Measurements from ENCODE around the gene SP6.

DNA sequence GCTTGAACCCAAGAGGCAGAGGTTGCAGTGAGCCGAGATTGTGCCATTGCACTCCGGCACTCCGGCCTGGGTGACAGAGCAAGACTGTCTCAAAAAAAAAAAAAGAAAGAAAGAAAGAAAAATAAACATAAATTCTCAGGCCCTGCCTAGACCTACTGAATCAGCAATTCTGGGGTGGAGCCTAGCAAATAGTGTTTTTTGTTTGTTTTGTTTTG, 1.6 kb downstream of the MRPL10 start:
- PRO-cap = no peak
- RAMPAGE, long total RNA = no peak

DNA sequence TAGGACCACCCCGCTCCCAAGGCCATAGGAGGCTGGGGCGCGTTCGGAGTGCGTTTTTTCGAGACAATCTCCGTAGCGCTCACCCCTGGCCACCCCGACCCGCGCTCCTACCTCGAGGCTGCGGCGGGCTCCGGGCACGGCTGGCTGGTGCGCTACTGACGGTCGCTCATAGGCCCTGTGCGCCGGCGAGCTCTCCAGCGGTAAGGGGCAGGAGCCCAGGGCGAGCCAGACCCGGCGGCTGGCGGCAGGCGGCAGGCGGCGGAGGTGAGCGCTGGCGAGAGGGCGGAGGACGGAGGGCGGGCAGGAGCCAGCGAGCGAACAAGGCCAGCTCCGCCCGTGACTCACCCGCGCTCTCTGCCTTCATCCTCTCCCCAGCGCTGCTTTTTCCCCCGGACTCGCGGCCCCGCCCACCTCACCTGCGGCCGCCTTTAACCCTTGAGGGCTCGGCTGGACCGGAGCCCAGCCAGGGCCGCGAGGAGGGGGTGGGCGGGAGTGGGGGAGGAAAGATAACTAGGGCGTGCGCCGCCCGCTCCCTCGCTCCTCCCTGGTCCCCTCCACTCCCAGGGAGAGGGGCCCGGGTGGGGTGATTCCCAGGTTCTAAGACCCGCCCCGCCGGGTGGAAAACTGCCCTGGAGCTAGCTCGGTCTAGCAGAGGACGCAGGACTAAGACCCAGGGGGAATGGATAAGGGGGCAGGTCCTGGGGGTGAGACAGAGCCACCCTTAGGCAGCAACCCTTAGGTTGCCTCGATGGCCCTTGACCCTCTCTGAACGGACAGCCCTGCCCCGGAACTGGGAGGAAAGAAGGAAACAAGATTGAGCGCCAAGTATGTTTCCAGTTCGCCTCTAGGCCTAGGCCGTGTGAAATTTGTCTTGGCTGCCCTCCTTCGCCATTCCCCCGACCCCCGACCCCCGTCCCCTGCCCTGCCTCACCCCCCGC, at the start of gene SP6:
Gene SP6 (minus strand): TSS at position 356 of the 938 bp plus-strand sequence.
- PRO-cap = no peak
- RAMPAGE, long total RNA = no peak

- PRO-cap = no peak
- RAMPAGE, long total RNA = no peak
Observed at GRCh38 chr17:47915938-47917146, 20.3 kb downstream of the SP2 start.

GRCh38 chr17:48045315-48046177, 2.6 kb upstream of the NFE2L1 start:
- PRO-cap = no peak
- RAMPAGE, long total RNA = no peak

- PRO-cap = no peak
- RAMPAGE, long total RNA = no peak
Observed at GRCh38 chr17:48130333-48130814, 22.8 kb downstream of the SNX11 start.

GRCh38 chr17:48240950-48241457, 133.4 kb downstream of the SNX11 start:
- PRO-cap = no peak
- RAMPAGE, long total RNA = no peak

DNA sequence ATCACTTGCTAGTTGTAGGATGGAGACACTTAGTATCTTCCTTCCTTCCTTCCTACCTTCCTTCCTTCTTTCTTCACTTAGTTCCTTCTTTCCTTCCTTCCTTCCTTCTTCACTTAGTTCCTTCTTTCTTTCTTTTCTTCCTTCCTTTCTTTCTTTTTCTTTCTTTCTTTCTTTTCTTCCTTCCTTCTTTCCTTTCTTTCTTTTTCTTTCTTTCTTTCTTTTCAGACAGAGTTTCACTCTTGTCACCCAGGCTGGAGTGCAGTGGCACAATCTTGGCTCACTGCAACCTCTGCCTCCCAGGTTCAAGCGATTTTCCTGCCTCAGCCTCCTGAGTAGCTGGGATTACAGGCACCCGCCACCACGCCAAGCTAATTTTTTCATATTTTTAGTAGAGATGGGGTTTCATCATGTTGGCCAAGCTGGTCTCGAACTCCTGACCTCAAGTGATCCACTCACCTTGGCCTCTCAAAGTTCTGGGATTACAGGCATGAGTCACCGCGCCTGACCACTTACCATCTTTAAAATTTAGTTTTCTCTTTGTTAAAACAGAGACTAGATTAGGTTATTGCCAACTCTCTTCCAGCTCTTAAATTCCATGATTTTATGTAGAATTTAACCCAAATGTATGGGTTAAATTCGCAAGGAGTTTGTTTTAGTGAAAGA, 91.9 kb downstream of the SKAP1 start:
- PRO-cap = no peak
- RAMPAGE, long total RNA = no peak

GRCh38 chr17:48440707-48441203, 10.7 kb upstream of the SKAP1 start:
- PRO-cap = no peak
- RAMPAGE, long total RNA = no peak

DNA sequence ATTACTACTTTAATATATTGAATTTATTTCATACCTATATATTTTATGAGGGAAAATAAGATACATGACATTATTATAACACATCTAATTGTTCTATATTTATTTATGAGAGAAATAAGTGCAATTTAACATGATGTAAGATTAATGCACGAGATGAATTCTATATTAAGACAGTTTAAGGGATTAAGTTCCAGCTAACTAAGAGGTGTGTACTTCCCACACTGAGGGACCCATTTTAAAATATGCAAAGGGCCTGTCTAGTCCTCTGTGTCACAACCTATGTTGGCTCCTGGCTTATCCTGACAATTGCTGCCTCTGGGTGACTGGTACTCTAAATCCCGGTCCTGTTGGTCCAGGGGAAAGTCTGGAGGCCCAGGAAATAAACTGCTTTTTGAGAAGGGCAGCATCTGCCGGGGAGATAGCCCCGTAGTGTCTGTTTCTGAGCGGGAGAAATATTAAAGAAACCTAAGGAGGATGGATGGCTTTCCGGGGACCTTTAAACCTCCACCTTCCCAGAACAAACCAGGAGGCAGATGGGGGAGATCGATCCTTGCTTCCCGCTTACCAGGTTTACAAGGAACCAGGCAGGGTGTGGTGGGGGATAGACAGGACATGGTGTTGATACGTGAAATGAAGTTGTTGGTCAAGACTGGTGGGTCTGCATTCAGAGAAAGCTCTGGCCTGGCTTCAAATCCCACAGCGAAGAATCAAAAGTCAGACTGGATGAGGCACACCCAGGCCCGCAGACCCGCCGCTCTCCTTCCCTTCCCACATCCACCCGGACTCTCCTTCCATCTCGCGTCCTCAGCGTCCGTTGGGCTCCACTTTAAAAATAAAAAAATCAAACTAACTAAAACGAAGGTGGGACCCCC, 3.9 kb downstream of the HOXB2 start:
- PRO-cap = no peak
- RAMPAGE, long total RNA = no peak

GRCh38 chr17:48555190-48556134, 10.6 kb upstream of the HOXB2 start:
- PRO-cap = no peak
- RAMPAGE, long total RNA = no peak

GRCh38 chr17:48564750-48565446, 13.3 kb downstream of the HOXB4 start:
- PRO-cap = no peak
- RAMPAGE, long total RNA = no peak

- PRO-cap = no peak
- RAMPAGE, long total RNA = no peak
Observed at GRCh38 chr17:48565447-48566401, 12.4 kb downstream of the HOXB4 start.

DNA sequence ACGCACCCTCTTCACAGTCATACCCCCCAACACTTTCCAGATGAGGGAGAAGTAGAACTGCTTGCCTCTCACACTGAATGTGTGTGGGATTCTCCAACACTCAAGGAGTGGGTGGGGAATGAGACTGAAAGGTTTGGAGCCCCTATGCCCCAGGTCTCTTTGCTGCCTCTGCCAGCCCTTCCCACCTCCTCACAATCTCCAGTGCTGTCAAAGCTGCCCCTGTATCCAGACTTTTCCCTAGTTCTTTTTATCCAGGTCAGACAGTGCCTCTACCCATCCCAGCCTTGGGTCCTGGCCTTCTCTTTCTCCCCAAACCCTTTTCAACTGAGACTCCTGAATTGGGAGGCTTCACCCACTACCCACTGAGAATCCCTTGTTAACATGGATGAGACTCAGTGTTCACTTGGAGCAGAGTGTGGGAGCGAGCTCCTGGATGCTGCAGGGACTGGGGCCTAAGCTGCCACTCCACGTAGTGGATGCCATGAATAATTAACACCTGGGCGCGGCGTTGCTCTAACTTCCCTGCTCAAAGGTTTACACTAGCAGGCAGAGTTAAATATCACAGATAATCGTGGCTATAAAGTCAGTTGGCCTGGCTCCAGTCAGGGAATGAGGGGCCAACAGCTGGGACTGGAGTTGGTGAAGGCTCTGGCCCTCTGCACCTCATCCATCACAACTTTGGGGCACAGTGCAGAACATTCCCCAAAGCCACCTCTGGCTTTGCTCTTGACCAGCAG, 11.2 kb downstream of the HOXB4 start:
- PRO-cap = no peak
- RAMPAGE, long total RNA = no peak

DNA sequence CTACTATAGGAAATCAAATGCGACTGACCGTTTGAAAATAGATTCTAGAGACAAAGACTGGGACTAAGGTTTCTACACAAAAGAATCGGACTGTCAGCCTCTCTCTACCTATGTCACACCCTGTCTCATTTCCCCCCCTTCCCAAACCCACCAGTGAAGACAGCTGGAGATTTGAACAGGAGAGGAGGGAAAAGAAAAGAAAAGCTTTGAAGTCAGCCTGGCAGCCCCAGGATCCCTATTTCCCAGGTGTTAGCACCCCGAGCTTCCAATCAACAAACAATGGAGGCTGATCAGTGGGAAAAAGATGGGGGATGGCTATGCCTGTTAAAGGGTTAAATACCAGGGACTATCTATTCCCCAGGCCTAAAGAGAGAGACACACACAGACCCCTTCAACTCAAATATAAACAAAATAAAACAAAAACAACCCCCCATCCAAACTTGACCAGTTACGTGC, 8.2 kb downstream of the HOXB4 start:
- PRO-cap = no peak
- RAMPAGE, long total RNA = no peak

DNA sequence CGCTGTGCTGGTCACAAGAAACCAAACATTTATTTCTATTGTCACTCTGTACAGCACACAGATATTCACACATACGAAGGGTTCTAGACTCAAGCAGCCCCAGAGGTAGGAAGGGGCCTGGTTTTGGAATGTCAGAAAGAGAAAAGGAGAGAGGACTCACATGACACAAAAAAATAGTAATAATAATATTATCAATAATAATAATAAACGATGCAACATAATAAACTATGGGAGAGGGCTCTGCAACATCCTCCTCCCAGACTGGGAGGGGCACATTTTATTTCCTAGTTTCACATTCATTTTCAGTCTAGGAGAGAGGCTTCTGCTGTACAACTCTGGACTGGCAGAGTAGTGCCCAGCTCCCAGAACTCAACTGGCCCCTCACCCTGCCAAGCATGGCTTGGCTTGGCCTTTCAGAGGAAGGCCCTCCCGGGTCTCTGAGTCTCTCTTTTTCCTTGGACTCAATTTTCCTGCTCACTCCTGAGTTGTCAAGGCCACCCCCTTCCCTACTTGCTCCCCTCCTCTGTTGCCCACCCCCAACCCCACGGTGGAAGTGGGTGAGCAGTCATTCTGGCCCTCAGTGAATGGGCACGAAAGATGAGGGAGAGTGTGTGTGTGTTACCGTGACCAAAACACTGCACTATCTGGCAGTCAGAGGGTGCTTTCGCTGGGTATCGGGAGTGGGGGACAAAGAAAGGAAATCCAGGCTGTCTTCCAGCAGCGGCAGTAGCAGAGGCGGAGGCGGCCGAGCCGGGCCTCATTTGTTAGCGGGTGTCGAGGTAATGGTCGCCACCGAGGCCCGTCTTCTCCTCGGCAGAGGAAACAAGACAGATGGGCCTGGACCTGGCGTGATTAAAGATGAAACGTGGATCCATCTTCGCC, 2.4 kb downstream of the HOXB4 start:
- PRO-cap = no peak
- RAMPAGE, long total RNA = no peak

DNA sequence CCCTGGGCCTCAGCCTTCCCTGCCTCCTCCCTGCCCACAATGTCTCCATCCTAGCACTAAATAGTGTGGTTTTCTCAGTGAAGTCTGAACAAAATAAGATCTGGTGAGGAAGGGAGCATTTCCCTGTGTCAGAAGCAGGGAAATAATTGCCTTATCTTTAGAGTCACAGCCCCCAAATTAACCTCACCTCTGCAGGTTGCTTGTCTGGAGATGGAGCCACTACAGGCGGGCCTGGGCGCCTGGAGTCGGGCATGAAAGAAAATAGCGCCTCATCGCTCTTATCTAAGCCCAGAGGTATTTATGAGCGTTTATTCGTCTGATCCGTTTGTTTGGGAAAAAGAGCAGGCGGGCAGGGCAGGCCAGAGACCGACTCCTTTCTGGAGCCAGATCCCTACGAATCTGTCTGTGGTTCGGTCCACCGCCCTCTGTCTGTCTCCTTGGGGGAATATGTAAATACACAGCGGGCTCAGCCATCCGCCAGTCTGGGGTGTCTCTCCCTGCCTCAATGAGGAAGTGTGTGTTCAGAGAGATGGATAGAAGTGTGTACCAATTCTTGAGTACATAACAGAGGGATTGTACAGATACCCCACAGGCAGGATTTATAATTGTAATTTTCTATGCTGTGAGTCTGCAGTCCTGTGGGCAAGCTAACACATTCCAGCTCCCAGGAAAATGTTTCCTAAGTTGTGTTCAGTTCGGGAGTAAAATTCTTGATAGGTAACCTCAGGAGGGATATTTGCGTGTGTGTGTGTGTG, 4.4 kb downstream of the HOXB6 start:
- PRO-cap = no peak
- RAMPAGE, long total RNA = no peak

DNA sequence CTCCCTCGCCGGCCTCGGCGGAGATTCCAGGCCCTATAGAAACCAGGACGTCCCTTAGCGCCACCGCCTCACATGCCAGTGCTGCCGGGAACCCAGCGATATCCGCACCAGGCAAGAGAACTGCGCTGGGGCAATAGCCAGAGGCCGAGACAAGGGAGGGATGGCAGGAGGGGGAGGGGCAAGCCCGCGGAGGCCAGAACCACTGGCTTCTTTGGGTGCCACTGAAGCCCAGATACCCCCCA, 929 bp downstream of the HOXB6 start:
- PRO-cap = no peak
- RAMPAGE, long total RNA = start-site peak on the minus strand centred at position 113 of the sequence, 39 bp wide, 16 and 24 reads in 2 replicates

GRCh38 chr17:48723300-48724171, 551 bp downstream of the PRAC2 start:
- PRO-cap = no peak
- RAMPAGE, long total RNA = no peak

GRCh38 chr17:48724352-48724885, 1.4 kb downstream of the PRAC2 start:
- PRO-cap = no peak
- RAMPAGE, long total RNA = no peak

DNA sequence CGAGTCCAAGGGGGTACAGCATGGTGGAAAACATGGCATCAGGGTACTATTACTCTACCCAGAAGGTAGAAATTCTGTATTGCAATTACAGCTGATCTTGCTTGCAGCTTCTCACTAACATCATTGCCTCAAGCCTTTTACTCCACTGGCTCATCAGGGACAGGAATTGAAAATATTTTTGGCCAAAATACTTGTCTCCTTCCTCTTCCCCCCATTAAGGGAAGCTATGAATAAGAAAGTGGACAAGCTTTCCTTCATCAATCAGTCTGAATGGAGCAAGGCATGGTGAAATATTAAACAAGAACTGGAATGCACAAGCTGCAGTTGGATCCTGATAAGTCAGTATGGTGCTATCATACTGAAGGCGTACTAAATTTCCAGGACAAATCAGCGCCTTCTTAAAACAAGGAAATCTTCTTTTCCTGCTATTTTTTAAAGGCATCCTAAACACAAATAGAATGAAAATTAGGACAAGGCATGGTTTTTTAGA, 12.9 kb downstream of the TTLL6 start:
- PRO-cap = no peak
- RAMPAGE, long total RNA = no peak